ENCODE measurements around a stretch of chr17.

GRCh38 chr17:68440991-68441602 lies 16.2 kb downstream of the WIPI1 start:
- RRBS: no CpG with 5 or more reads among the region's 9 CpGs

- RRBS: no CpG with 5 or more reads among the region's 1 CpG
These were observed 3.2 kb upstream of the WIPI1 start for GRCh38 chr17:68460346-68461111.

DNA sequence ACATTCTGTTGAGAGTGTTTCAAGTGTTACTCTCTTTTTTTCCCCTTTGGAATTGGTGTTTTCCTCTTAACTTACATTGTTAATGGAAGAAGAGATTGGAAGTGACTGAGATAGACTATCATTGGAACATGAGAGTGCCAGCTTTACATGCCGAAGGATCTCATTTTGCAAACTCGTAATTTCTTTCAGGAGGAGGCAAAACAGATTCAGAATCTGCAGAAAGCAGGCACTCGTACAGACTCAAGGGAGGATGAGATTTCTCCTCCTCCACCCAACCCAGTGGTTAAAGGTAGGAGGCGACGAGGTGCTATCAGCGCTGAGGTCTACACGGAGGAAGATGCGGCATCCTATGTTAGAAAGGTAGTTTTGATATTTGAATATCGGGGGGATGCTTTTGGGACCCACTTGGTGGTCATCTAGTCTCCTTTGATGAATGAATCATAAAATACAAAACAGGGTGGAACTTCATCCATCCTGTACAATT lies 10.4 kb downstream of the PRKAR1A start:
- RRBS: no CpG with 5 or more reads among the region's 9 CpGs

GRCh38 chr17:68733584-68734357 lies 132.6 kb upstream of the FAM20A start:
- RRBS: no CpG with 5 or more reads among the region's 6 CpGs

DNA sequence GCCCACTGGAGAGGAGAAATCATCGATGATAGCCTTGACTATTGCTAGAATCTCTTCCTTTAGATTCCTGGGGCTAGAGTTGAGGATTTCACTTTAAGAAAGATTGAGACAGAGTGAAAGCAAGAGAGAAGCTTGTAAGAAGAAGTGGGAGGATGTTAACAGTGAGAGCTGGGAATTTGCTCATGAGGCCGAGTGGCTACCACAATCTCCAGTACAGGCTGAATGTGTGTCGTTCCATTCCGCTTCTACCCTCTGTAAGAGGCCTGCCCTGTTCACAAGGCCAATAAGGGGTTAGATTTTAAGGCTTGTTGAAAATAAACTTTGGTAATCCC lies 170.9 kb upstream of the FAM20A start:
- RRBS: no CpG with 5 or more reads among the region's 4 CpGs

DNA sequence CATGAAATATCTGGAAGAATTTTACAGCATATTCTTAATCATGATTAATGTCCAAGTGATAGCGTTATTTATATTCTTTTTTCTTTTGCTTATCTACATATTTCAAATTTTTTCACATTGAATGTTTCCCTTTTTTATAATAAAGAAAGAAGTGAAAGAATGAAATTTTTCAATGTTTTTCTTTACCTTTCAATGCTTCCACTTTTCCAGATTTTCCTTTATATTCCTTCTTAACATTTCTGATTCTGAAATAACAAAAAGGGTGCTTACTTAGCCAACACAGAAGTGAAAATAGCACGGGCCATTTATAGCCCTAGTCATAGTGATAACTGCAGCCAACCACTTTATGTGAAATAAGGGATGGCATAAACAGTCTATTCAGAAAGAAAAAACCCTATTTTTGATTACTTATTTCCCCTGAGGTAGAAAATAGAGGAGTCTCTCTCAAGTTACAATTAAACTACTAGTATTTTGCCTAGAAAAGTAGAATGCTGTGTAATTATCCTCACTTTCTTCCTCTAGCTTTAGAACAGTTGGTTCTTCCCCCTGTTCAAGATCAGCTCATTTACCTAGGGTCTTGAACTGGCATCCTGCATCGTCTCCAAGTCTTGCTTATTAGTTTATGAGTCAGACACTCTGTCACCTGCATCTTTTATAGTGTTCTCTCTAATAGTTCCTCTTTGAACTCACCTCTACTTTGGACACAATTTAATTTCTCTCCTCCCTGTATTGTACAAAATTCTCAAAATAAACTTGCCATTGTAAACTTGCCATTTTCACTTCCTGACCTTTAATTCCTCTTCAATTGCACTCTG lies 23.8 kb downstream of the ABCA6 start:
- RRBS: no CpG with 5 or more reads among the region's 3 CpGs

- RRBS: no CpG with 5 or more reads among the region's 5 CpGs
These were observed 19.7 kb downstream of the ABCA6 start for GRCh38 chr17:69122025-69122458.

- RRBS: no CpG with 5 or more reads among the region's 8 CpGs
These were observed 38.3 kb downstream of the MAP2K6 start for GRCh38 chr17:69452694-69453395.

DNA sequence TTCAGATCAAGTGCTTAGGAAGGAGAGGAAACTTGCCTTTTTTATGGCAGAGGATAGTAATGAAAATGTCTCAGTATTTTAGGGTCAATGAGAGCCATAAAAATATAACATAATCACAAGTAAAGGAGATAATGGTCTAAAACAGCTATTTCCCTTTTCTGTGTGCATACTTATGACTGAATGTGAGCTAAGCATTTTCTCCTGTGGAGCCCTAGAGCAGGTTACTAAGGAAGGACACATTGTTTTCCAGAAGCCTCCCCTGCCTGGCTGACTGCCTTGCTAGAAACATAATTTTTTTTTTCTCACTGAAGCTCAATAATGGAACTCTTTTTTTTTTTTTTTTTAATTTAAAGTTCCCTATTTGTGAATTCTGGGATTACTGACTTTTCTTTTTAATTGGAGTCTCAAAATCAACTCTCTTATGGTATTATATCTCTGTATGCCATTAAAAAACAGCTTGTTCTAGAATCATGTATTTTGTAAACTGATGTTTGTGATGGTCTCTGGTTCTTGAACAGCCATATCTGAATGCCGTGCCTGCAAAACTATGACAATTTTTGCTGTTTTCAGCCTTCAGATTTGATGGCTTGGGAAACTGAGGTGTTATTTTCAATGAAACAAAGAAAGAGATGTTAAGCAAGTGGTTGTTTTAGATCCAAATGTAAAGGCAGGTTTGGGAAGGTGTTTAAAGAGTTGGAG lies 8.5 kb downstream of the KCNJ2 start:
- RRBS: no CpG with 5 or more reads among the region's 1 CpG

DNA sequence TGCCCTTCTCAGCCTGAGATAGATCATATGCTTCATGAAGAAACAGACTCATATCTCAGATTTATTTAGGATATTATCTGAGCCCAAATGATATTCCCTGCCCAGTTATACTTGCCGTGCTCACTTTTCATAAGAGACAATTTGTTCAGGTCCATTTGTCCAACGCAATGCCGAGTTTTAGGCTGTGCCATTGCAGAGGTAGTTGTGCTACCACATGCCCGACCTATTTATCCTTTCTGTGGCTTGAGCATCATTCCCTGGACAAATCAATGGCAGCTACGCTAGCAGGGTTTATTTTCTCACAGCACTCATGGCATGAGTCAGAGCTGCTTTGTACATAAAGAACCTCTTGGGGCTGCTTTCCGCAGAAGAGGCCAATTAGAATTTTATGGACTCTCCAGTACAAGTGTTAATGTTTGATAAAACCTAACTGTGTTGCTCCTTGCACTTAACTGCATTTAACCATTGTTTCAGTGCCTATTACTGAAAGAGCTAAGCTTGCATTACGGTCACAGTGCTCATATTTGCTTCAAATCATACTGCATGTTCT lies 491.9 kb downstream of the KCNJ2 start:
- RRBS: no CpG with 5 or more reads among the region's 7 CpGs

DNA sequence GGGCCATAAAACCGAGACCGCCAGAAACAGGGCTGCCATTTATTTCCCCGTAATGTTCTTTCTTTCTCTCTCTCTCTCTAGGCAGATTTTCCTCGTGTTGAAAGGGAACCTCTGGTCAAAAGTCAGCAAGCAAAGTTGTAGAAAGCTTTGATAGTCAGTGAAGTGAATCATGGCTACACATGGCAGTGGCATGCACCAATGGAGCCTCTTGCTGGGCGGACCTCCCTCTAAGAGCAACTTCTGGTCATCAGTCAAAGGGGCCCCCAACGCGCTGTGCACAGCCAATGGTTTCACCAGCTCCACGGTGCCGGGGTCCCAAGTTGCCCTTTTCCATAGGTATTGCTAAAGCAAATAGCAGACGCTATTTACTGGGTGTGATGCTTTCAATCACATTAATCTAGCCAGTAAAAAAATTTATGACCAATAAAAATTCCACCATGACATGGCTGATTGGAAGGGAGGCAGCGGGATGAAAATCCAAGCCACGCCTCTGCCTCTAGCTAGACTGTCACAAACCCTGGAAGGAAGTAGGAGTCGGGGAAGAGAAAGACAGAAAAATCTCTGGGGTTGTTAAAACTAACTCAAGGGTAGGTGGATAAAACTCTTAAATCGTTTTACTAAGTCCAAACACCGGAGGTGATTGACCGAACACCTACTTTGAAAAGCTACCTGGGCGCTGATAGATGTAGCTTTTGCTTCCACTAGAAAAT lies 680.3 kb upstream of the SOX9 start:
- RRBS: no CpG with 5 or more reads among the region's 17 CpGs

DNA sequence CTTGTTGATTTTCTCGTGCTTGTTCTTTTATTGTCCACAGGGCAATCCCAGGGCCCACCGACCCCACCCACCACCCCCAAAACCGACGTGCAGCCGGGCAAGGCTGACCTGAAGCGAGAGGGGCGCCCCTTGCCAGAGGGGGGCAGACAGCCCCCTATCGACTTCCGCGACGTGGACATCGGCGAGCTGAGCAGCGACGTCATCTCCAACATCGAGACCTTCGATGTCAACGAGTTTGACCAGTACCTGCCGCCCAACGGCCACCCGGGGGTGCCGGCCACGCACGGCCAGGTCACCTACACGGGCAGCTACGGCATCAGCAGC lies 2.6 kb downstream of the SOX9 start:
- RRBS: 97% methylated on average over 2 of the region's 26 CpGs

- RRBS: no CpG with 5 or more reads among the region's 5 CpGs
These were observed 216.8 kb downstream of the SOX9 start for GRCh38 chr17:72337743-72337942.

GRCh38 chr17:72382781-72383355 lies 262.0 kb downstream of the SOX9 start:
- RRBS: 97% methylated on average over 14 of the region's 21 CpGs

DNA sequence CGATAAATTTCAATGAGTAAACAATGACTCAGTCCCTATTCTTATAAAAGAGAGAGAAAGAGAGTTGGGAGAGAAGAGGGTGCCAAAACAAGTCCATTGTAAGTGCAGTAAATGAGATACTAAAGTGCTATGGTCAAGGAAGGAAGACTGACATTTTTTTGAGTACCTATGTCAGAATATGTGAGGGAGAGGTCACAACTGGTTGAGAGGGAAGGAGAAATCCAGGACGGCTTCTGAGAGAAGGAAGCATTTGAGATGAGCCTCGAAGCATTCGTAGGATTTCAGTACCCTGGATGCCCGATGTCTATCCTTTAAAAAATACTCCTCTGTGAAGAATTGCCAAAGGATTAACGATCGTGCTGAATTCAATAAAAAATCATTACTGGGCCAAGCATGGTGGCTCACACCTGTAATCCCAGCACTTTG lies 277.1 kb downstream of the SOX9 start:
- RRBS: no CpG with 5 or more reads among the region's 7 CpGs

DNA sequence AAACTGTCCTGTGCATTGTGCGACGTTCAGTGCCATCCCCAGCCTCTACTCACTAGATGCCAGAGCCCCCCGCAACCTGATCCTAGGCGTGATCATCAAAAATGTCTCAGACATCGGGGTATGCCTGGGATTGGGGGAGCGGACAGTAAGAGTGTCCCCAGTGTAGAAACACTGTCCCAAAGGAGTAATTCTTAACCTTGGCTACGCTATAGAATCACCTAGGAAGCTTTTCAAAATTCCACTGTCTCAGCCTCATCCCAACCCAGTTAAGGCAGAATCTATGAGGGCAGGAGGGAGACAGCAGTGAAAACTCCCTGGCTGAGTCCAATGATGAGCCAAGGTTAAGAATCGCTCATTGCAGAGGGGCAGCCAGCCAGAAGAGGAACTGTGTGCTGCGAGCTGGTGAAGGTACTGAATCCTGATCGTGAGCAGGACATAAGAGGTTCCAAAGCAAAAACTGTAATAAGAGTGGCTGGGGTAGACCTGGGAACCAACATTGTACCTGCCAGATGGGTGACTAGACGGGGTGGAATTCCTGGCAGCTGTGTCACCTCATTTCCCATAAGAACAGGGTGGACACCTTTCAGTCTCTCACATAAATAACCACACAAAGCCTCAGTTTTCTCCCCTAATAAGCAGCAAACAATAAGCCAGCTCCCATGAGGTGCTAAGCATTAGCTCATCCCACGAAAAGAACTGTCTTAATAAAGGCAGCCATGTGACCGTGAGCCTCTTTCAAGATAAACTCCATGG lies 290.2 kb downstream of the SOX9 start:
- RRBS: no CpG with 5 or more reads among the region's 13 CpGs

DNA sequence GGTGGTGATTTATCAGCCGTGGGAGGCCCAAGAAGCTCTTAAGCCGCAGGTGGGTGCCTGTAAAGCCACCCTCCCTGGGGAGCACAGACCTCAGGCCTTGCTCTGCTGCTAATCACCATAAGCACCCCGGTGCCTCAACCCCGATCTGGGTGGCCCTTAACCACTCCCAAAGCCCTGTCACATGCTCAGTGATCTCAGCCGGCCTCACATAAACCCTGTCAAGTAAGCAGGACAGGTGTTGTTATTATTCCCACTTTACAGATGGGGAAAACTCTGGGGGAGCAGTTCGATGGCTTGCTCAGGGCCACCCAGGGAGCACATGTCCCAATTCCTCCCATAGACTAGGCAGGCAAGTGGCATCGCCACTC lies 299.1 kb downstream of the SOX9 start:
- RRBS: 80% methylated on average over 4 of the region's 7 CpGs

- RRBS: no CpG with 5 or more reads among the region's 3 CpGs
These were observed 331.6 kb downstream of the SOX9 start for GRCh38 chr17:72452357-72452809.

GRCh38 chr17:72467867-72468803 lies 347.3 kb downstream of the SOX9 start:
- RRBS: no CpG with 5 or more reads among the region's 22 CpGs

DNA sequence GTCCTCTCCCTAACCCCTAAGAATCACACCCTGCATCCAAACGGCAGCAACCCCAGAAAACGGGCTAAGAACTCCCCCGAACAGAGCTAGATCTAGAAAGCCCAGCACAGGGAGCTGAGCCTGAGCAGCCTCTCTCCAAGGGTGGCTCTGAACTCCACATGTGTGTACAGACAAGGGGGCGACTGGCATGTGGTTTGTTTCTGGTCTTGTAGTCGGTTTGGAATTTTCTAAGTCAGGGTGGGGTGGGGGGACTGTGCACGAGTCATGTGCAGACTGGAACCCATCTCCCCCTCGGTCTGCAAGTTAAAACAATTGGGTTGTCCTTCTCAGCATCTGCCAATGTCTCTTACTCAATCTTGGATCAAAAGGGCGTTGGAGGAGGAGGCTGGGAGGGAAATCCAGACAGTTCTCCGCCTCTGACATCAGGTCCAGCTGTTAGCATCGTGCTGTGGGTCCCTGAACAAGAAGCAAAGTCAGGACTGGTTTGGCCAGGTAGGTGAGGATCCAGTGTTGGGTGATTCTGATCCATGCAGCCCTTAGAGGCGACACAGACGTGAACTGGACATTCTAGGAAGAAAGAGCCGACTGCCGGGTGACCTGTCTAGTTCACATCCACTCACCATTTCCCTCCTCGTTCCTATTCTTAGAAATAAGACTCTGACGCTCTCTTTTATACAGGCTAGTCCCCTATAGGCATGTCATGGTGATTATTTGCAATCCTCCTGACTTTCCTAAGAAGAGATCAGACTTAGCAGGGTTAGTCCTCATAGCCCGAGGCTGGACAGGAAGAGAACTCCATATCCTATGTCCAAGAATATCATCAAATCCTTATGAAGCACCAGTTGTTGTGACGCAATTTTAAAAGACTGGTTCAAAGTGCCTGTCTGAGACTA lies 381.9 kb downstream of the SOX9 start:
- RRBS: no CpG with 5 or more reads among the region's 18 CpGs